ENCODE data around the gene EIF4G3.

- RRBS, result no CpG with 5 or more reads among the region's 17 CpGs
Measured at GRCh38 chr1:20194471-20195414, 8.4 kb upstream of the PLA2G2C start.

- RRBS, result no CpG with 5 or more reads among the region's 8 CpGs
Measured at GRCh38 chr1:20250682-20251168, 40.0 kb upstream of the VWA5B1 start.

GRCh38 chr1:20404119-20404980 lies 81.7 kb downstream of the CAMK2N1 start:
- RRBS, result no CpG with 5 or more reads among the region's 16 CpGs

- RRBS, result no CpG with 5 or more reads among the region's 6 CpGs
Measured at GRCh38 chr1:20411189-20411623, 74.8 kb downstream of the CAMK2N1 start.

DNA sequence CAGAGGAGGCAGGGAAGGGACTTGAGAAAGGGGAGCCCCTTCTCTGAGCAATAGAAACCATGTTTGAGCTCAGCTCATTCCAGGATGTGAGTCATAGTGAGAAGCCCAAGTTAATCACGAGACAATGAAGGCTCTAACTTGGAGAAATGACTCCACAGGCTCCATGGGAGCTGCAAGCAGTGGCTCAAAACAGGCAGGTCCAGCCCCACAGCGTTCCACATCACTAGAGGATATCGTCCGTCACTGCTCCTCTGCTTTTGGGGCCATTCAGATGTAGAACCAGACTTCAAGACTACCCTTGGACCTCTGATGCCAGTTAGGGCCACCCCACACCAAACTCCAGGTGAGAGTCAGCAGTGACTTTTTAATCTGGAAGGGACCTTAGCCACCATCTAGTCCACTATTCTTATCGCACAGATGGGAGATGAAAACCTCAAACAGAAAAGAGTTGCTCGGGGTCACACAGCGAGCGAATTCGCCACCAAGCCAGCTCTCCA lies 59.0 kb downstream of the CAMK2N1 start:
- RRBS, result no CpG with 5 or more reads among the region's 9 CpGs

GRCh38 chr1:20475888-20476879 lies 9.8 kb downstream of the CAMK2N1 start:
- RRBS, result 5% methylated on average over 9 of the region's 36 CpGs

GRCh38 chr1:20500762-20501320 lies 7.1 kb downstream of the MUL1 start:
- RRBS, result no CpG with 5 or more reads among the region's 24 CpGs

DNA sequence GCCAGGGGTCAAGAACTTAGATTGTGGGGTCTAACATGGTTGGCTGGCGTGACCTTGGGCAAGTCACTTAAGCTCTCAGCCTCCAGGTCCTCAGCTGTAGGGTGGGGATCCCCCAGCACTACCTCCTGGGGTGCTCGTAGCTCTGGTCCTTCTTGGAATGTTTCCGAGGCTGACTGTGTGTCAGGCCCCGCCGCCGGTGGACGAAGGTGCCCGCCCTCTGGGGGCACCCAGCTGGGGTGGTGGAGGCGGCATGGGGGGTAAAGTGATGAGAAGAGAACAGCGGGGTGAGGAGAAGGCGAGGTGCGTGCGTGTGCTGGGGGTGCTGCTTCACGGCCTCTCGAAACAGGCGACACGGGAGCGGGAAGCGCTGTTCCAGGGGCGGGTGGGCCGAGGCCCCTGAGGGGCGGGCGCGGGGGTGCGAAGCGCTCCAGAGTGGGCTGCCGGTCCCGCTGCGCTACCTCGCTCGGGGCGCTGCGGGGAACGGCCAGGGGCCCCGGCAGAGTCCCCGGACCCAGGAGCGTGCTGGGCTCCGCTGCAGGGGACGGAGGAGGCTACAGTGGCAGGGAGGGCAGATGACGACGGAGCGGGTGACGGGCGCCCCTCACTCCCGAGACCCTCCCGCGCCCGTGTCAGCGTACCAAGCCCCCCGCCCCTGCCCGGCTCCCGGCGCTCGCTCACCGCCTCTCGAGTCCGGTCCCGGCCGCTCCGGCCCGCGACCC lies 1.0 kb downstream of the SH2D5 start:
- RRBS, result 4% methylated on average over 12 of the region's 62 CpGs

DNA sequence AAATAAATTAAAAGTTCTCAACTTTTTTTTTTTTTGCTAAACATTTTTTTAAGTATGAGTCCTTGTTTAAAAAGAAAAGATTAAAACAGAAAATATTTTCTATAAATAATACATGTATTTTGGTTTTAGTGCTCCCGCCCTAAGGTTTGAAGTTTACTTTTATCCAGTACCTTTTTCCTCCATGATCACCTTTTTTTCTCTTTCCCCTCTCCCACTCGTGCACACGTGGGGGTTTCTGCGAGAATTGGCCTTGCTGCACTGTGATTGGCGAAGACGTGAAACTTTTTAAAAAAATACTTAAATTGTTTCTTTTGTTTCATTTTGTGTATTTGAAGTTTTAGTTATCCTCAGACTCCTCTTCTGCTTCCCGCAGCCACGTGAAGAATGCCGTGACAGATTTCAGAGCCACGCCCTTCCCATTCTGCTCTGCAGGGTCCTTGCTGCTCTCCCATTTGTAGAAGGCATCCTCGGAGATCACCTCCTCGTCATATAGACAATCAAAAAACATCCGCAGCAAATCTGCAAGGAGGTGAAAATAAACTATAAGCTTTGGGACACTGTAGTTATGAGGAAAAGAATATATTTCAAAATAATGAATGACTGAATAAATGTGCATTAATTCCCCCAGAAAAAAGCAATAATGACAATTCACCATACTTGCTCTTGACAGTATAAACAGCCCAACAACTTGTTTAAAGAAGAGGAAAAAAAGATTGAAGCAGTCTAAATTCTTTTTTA lies 20.0 kb upstream of the HP1BP3 start:
- RRBS, result no CpG with 5 or more reads among the region's 13 CpGs

- RRBS, result no CpG with 5 or more reads among the region's 3 CpGs
Measured at GRCh38 chr1:20895336-20895733, 108.2 kb upstream of the HP1BP3 start.

DNA sequence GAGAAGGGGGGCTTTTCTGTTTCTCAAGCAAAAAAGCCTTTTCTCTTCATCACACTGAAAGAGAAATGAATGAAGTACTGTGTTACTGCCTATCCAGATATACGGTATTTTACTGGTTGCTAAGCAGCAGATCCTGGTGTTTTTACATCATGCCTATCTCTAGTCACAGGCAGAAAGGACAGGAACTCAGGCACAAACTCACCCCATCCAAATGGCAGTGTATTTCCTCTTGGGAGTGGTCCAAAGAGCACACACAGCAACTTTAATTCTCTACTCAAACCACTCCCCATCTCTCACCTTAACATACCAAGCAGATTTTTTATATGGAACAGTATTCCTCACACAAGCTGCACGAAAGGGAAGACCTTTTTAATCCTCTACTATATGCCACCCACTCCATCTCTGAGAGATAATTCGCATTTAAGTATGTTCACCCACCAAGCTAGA lies 27.3 kb downstream of the EIF4G3 start:
- RRBS, result no CpG with 5 or more reads among the region's 3 CpGs

DNA sequence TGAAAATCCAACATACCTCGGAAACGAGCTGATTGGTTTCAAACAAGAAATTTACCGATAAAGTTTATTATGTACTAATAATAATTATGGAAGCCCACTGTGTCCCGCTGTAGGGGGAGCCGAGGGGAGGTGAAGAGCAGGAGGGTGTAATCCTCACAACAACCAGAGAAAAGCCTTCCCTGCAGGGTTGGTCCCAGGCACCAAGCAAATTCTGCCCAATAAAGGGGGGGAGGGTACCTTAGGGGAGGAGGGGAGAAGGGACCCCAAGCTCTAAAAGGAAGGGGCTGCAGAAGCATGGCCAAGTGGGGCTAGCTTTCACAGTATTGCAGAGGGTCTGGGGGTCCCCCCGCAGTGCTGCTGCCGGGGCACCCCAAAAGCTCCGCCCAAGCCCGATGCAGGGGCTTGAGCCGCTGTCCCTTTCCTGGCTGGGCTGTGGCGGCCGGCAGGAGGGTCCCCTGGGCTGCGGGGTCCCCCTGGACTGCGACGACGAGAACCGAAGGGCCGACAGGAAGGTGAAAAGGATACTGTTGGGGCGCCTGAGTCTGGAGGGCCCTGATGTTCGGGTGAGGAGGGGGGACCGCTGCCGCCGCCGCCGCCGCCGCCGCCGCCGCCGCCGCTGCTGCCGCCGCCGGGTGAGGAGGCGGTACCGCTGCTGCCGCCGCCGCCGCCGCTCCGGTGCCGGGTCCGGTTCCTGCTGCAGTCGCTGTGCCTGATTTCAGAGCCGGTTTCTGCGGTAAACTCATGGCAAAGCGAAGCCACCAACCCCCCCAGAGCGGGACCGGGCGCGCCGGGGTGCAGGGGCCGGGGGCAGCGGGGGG lies 838 bp downstream of the EIF4G3 start:
- RRBS, result 4% methylated on average over 22 of the region's 56 CpGs

GRCh38 chr1:21176763-21177286 lies at the start of gene EIF4G3:
Gene EIF4G3, minus strand, starts transcription at chr1:21176897.
- RRBS, result 4% methylated on average over 25 of the region's 53 CpGs

DNA sequence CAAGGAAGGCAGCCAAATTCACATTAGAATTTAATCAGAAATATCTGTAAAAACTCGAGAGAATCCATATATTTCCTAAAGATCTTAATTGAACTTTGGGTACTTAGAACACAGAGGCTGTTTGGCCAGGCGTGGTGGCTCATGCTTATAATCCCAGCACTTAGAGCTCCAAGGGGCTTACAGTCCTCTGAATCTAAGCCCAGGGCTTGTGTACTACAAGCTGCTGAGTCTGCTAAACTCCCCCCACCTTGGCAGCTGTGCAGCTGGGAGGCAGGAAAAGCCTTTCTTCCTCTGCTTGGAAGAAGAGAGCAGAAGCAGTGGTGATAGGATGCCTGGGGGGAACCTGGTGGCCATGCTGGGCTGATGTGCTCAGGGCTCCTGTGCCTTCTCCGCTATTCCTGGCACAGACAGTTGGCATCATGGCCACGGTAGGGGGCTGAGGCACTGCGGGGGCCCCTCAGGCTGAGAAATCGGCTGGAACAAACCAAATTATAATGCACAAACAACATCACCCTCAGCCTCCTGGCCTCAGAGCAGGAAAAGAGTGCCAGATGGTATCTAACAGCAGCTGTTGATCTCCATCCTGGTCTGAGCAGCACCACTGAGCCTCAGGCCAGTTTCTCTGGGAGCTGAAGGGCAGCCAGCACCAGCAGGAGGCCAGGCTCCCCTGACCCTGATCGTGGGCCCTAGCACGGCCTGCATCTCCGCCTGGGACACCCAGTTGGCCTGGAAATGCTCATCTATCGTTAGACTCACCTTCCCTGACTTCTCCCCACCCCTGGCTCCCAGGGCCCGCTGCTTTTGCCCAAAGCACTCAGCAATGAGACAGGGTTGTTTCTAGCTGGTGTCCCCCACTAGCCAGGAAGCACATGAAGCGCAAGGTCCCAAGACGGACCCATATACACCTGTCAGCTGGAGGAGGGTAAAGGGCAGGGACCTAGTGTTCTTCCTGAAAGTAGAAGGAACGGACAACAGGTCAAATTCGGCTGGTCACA lies 35.8 kb downstream of the ECE1 start:
- RRBS, result no CpG with 5 or more reads among the region's 15 CpGs

GRCh38 chr1:21262250-21263366 lies 27.7 kb downstream of the ECE1 start:
- RRBS, result no CpG with 5 or more reads among the region's 29 CpGs

DNA sequence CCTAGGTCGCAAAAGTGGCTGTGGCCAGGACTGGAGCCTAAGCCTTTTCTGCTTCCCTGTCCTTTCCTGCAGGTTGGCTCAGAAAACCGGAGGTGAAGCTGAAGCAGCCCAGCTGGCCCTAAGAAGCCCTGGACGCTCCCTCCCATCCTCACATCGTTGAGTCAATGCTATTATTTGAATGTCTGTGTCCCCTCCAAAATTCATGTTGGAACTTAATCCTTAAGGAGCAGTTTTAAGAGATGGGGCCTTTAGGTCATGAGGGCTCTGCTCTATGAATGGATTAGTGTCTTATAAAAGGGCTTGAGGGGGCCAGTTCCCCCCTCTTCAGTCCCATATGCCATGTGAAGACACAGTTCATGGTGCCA lies 23.5 kb downstream of the ECE1 start:
- RRBS, result no CpG with 5 or more reads among the region's 4 CpGs

DNA sequence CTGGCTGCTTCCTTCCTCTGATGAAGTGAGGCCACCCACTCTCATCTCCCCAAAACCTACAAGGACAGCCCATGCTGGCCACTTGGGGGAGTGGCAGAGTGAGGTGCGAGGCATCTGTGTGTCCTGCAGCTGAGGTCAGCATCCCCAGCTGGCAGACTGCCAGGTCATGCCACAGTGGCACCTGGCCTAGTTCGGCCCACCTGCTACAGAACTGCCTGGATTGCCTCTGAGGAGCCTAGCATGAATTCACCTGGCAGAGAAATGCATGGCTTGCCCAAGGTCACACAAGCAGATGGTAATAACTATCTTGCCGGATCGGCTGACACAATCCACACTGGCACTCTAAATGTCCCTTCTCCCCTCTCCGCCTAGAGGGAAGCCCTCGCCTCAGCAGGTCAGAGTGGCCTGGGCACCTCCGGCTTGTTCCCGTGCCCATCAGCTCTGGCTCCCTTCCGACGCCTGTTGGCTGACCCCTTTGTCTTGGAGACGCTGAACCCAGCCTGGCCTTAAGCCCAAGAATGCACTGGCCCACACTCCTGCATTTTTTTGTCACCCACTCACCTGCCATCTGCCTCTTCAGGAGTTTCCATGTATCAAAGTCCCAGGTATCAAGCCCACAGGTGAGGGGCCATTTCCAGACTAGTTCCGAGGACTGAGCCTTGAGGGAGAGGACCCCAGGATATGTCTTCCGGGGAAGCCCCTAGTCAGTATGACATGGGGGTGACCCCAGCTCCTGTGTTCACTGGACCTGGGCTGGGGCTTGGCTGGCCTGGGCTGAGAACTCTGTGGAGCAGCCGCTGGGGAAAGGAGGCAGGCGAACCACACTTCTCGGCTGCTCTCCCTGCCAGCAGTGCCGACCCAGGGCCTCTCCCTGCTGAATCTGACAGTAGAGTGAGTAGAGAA lies 21.7 kb downstream of the ECE1 start:
- RRBS, result 90% methylated on average over 4 of the region's 17 CpGs

- RRBS, result 19% methylated on average over 5 of the region's 11 CpGs
Measured at GRCh38 chr1:21290595-21291089, 379 bp upstream of the ECE1 start.

- RRBS, result no CpG with 5 or more reads among the region's 13 CpGs
Measured at GRCh38 chr1:21339073-21340149, 49.1 kb upstream of the ECE1 start.

DNA sequence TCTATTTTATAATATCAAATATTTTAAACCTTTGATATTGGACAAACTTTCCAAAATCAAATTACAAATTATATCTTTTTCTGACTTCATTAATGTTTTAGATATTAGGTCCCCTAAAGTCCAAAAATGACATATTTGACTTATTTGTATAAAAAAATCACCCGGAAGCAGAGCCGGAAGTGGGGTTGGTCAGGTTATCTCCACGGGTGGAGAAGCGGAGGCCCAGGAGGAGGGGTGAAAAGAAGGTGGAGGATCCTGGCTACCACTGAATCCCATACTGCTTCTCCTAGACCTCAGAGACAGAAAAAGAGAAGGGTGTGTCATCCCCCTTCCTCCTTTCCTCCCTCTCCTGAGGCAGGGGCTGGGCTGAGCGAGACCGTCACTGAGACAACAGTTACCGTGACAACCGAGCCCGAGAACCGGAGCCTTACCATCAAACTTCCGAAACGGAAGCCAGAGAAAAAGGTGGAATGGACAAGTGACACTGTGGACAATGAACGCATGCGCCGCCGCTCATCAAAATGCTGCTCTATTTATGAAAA lies 42.2 kb upstream of the NBPF3 start:
- RRBS, result 60% methylated on average over 3 of the region's 16 CpGs

Measured in HL-60 (cell line).